Kidney (tissue), 2 donors: ENCODE data around the genes MPPED2 and FBXO3.

GRCh38 chr11:29119523-29120816 lies 896.9 kb downstream of the KCNA4 start:
- PRO-cap, result no peak
- RRBS, result no CpG with 5 or more reads among the region's 12 CpGs

- PRO-cap, result bidirectional peak, plus-strand start at chr11:30586399, minus-strand start at chr11:30586353
- RRBS, result 2% methylated on average over 25 of the region's 56 CpGs
Observed at GRCh38 chr11:30586182-30587047, at the start of gene MPPED2. Gene MPPED2 (minus strand): TSS chr11:30586353.

GRCh38 chr11:30991472-30991868 lies 378.1 kb downstream of the DCDC1 start:
- PRO-cap, result no peak
- RRBS, result no CpG with 5 or more reads among the region's 4 CpGs

DNA sequence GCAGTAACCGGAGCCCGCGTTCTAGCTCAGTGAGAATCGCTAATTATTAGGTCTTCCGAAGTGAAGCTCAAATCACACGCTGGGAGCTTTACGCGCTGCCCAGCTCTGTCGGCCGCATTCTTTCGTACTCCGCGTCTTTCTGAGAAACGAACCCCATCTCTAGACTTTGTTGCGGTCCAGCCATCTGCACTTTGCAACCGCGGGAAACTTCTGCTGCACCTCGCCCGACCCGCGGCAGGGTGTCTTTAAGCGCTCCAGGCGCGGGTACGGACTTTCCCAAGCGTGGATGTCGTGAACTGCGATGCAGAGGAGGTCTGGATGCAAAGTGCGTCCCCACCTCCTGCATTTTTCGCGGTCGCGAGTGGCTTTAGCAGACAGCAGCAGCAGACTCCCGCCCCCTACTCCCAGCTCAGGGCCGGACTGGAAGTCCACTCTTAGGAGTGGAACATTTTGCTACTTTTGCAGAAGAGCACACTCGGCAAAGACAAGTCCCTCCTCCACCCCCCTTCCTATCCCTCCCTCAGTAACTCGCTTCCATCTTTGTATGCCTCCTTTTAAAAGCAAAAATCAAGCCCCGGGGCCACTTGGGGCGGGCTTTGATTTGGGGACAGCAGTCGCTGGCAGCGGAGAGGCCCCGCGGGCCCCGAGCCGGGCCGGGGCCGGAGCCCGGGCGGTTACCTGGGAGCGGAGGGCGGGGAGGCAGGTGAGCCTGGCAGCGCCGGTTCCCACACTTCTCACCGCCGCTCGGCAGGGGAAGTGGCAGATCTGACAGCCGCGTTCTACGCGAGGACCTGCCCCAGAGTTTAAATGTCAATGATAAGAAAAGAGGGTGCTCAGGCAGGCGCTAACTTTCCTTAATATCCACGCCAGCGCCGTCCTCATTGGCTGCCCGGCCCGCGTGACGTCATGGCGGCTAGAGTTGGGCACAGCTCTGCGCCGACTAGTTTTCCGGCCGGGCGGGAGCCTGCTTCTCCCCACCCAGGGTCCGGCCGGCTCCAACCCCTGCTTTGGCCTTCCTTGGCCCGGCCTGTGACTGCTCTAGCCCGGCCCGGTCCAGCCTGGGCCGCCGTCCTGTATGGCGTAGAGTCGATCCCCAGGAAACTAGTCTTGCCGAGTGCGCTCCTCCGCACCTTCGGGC lies 6.4 kb upstream of the PAX6 start:
- PRO-cap, result no peak
- RRBS, result 8% methylated on average over 23 of the region's 87 CpGs

DNA sequence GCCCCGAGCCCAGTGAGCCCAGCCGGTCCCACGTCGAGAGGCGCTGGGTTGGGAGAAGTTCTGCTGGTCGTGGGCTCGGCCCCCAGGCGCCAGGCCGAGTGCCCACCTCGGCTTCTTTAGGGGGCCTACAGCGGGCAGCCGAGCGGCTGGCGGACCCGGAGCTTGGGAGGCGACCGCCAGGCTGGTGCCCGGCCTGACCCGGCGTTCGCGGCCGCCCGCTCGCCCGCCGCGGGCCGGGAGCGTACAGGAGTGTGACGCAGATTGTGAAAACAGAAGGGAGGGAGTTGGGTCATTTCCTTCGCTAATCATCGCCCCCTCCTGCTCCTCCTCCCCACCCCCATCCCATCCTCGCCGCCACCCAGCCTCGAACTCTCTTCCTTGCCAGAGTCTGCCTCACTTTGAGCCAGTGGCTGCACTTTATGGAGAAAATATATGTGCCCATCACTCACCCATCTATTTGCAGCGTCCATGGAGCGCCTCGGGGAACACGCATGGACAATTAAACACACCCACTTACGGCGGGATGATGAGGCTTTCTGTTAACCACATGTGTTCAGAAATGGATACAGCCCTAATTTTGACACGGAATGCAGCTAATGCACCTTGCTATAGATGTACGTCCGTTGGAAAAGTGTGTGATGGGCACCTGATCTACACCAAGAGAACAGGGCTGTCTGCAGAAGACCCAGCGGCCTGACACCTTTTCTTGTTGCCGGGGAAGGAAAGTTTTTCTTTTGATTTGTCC lies 16.1 kb upstream of the PAX6 start:
- PRO-cap, result no peak
- RRBS, result 7% methylated on average over 16 of the region's 47 CpGs

DNA sequence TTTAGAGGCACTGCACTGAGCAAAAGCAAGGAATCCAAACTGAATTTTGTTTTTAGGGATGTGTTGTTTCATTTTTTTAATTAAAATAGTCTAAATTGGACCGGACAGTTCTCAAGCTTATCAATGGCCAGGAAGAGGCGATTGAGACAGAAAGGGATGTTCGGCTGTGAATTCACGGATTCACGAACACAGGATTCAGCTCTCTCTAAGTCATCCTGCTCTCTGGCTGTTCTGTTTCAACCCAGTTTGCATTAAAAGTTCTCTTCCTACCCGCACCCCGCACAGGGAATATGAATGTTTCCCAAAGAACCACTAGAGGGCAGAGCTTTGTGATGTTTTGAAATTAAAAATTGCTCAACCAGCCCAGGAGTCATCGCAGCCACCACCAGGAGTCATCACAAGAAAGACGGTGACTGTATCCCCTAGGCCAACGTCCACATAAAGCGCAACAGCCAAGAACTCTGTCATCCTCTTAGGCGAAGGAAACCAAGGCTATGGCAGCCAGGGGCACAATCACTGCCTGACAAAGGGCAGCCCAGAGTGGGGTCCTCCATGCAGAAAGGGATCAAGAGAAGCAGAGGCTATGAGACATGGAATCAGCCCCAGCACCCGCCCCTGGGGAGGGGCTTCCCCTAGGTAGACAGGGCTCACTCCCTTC lies 122.5 kb downstream of the WT1 start:
- PRO-cap, result no peak
- RRBS, result no CpG with 5 or more reads among the region's 13 CpGs

GRCh38 chr11:32440878-32441335 lies 5.6 kb upstream of the WT1 start:
- PRO-cap, result no peak
- RRBS, result no CpG with 5 or more reads among the region's 10 CpGs

- PRO-cap, result bidirectional peak, plus-strand start at chr11:32892578, minus-strand start at chr11:32892556
- RRBS, result 2% methylated on average over 19 of the region's 35 CpGs
Observed at GRCh38 chr11:32892118-32892639, 432 bp upstream of the QSER1 start.

- PRO-cap, result no peak
- RRBS, result no CpG with 5 or more reads among the region's 3 CpGs
Observed at GRCh38 chr11:32953667-32954322, 61.2 kb downstream of the QSER1 start.

DNA sequence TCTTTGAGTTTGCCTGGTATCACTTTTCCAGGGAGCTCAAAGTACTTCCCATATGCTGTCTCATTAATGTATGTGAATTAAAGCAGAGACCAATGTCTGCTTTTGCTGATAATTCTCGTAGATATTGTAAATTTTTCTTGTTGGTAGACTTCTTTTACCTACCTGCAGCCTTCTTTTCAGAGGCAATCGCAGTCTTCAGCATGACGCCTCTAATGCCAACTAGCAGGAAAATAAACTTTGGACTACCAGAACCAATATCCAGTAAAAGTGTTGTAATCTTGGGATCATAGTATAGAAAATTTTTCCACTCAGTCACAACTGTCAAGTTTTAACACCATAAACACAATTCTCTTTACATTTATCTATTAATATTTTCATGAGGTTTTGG lies 2.2 kb downstream of the DEPDC7 start:
- PRO-cap, result no peak
- RRBS, result no CpG with 5 or more reads among the region's 3 CpGs

DNA sequence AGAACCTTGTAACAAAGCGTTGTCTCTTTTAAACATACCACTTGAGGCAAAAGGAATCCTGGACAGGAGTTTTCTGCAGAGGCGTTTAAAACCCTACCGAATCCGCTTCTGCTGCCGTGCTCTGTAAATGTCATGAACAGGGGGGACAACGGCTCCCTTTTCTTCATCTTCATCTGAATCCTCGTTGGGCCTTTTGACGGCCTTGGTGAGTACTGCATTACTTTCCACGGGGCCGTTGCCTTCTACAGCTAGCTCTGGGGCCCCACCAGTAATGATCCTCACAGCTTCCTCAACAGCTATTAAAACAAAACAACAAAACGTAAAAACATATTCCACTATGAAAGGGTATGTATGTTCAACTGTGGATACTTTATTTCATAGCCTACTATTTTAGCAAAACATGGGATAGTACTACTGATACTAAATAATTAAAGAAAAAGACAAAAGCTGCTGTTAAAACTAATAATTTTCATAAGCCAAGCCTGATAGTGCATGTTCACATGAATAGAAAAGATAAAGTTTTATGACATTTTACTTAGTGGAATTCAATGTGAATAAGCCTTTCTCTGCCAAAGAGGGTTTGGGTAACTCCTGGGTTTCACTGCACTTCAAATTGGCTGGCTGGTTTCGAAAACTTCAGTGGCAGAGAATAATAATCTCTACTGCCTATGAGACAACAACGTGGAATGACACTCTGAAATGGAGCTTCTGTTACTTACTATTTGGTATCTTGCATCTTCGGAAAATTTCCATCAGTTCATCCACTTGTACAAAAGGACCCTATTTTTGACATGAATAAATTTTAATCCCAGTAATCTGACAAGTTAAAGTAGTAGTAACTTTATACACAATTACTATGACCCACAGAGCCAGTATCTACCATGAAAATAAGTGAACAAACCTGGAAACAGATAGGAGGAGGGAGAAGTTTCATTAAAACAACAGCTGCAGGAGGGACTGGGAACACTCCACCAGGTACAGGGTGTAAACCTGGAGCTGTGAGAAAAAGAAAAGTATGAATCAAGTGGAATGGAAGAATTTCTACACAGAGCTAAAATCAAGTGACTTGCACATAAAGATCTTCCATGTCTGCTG lies 46.0 kb downstream of the TCP11L1 start:
- PRO-cap, result no peak
- RRBS, result no CpG with 5 or more reads among the region's 14 CpGs

DNA sequence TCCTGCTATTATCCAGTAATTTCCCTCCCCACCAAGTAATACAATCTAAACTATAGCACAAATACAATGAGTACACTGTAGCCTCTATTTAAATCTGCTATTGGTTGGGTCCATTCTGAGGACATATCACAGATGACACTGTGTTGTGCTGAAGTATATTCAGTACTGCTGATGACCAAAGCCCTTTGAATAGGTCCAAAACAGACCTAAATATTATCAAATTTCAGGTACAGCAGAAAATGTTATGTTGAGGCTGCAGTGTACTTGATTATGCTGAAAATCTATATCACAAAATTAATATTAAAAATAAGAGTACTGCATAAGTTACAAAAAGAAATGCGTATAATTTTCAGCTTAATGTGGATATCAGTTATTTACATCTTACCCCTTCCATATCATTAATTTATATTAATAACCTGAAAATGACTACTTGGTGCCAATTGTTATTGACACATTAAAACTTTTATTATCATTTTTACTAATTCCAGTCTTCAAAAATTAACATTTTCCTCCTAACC lies 20.8 kb downstream of the CSTF3 start:
- PRO-cap, result no peak
- RRBS, result no CpG with 5 or more reads among the region's 1 CpG

- PRO-cap, result no peak
- RRBS, result no CpG with 5 or more reads among the region's 9 CpGs
Observed at GRCh38 chr11:33162133-33162355, 764 bp upstream of the CSTF3 start.

DNA sequence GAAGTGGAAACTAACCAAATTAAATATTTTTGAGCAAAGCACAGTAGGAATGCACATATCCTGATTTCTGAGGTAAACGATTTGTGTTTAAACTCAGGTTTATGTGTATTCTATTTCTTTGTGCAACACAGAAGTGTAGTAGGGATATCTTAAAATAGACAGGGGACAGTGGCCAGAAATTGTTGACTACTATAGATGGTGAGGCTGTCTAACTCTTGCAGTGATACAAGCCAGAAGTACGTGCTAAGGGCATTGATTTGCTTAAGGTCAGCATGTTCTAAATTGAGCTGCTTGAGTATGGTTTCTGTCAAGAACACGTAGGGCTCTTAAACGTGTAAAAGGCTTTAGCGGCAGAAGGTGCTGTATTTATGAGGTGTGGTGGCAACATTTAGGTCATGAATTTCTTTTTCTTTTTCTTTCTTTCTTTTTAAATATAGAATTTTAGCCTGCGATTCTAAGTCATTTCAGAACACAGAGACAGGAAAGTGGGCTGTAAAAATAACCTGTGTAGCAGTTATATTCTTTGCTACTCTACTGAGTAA lies 34.2 kb downstream of the HIPK3 start:
- PRO-cap, result no peak
- RRBS, result no CpG with 5 or more reads among the region's 6 CpGs

DNA sequence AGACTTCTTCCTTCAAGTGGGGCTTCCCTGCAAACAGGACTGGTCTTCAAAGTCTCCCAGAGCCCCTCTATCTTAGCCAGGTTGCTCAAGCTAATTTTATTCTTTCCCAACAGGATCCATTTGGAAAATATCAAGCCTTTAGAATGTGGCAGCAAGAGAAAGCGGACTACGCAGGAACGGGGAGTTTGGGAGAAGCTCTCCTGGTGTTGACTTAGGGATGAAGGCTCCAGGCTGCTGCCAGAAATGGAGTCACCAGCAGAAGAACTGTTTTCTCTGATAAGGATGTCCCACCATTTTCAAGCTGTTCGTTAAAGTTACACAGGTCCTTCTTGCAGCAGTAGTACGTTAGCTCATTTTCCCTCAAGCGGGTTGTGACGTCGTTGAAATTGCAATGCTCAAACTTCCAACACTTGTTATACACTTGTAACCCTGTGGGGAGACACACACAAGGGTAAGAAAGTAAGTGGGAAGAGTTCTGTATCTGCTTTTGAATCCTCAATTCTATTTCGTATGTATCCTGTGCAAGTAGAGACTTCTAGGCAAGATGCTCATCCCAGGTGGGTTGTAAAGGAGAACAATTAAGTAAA lies 9.4 kb upstream of the C11orf91 start:
- PRO-cap, result no peak
- RRBS, result no CpG with 5 or more reads among the region's 9 CpGs

DNA sequence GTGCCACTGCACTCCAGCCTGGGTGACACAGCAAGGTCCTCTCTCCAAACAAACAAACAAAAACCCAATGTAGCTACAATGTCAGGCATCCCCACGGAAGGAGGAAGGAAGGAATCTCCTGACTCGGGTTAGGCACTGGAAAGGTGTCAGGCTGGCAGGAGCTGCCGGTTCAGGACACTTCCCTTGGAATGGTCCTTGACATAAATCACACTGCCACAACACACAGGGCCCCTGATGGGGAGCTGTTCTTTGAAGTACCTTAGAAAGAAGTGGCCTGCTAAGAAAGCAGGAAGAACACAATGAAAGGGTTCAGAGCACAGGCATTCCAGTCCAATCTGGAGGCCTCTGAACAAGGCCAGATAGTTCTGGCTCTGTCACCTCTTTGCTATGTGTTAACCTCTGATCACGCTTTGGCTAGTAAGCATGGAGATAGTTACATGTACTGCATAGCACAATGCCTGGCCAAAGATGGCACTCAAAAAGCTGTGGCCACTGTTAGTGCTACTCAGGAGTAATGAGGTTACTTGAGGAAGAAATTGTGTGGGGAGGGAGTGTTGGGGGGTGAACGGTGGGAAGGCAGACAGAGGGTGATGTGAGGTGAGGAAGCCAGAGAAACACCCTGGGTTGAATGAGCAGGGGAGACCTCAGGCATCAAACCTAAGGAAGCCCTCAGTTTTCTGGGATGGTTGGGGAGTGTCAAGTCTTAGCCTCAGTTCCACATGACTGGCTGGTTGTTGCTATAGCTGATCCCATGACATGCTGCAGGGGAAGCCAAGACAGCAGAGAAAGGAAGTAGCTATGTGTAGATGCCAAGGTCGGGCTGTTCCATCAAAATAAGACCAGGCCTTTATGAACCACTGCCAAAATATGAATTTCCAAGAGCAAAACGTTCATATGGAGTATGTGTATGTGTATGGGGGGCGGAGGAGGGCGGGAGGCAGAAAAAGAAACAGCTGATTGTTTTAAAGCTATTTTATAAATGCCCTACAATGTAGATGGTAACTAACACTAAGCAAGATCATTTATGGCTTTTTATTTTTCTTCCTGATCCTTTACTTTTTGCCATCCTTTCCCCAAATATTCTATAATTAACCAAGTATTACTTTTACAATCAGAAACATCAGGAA lies 11.8 kb downstream of the CD59 start:
- PRO-cap, result no peak
- RRBS, result no CpG with 5 or more reads among the region's 9 CpGs

DNA sequence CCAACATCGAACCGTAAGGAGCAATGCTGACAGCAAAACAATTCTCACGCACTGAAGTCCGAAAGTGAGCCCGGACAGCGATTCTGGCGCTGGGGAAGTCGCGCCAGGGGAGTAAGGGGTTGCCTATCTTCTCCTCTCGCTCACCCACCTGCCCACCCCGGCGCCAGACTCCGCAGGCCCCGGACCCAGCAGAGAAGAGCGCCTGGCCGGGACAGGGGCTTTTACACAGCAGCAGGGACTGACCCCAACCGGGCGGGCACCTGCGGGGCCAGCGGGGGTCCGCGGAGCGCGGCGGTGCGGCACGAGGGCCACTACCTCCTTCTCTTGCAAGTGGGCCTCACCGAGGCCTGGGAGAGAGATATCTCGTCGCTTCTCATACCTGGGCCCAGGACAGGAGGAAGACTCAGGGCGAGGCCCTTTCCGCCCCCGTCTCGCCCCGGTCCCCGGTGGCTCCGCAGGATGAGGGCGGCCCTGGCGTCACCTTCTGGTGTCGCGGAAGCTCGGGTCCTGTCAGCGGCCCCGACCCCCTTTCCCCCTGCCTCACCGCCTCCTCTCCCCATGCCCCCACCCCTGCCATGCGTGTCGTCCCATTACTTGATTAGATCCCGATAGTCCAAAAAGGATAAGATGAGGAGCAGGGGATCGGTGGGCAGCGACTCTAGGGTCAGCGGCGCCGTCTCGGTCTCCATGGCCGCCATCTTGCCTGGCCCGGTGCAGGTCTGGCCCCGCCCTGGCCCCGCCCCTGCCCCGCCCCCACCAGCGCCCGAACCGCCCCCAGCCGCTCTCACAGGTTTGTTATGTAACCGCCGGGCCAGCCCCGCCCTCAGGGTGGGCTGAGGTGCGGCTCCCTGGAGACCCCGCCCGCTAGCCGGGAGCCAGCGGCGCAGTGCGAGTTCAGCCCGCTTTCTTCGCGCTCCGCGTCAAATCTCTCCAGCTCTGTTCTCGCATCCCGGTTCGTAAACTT lies at the start of gene FBXO3:
FBXO3 (minus strand) TSS at position 721 of the 964 bp plus-strand sequence.
- PRO-cap, result bidirectional peak, plus-strand start at position 873 of the sequence, minus-strand start at position 698 of the sequence
- RRBS, result 1% methylated on average over 27 of the region's 81 CpGs

- PRO-cap, result no peak
- RRBS, result 6% methylated on average over 1 of the region's 10 CpGs
Observed at GRCh38 chr11:33868464-33868772, 23.5 kb downstream of the LMO2 start.

- PRO-cap, result bidirectional peak, plus-strand start at chr11:33869619, minus-strand start at chr11:33869546; bidirectional peak, plus-strand start at chr11:33870150, minus-strand start at chr11:33869932
- RRBS, result 2% methylated on average over 60 of the region's 100 CpGs
Observed at GRCh38 chr11:33869322-33870325, 22.3 kb downstream of the LMO2 start.

GRCh38 chr11:33921195-33921634 lies 29.3 kb upstream of the LMO2 start:
- PRO-cap, result no peak
- RRBS, result no CpG with 5 or more reads among the region's 5 CpGs